Upper lobe of left lung (tissue), 5 donors: ENCODE results near the genes DENND2A, LLCFC1 and OR6B1.

- PRO-cap, 2 experiments: peak in 2 of 2 experiments; most common plus-strand start chr7:140641088 (in 1); most common minus-strand start chr7:140640811 (in 2)
- RAMPAGE, long total RNA, 4 experiments: no peak in any of the 4 experiments
These were observed at the start of gene DENND2A for GRCh38 chr7:140640691-140641831. Gene DENND2A (minus strand): TSS chr7:140640813.

DNA sequence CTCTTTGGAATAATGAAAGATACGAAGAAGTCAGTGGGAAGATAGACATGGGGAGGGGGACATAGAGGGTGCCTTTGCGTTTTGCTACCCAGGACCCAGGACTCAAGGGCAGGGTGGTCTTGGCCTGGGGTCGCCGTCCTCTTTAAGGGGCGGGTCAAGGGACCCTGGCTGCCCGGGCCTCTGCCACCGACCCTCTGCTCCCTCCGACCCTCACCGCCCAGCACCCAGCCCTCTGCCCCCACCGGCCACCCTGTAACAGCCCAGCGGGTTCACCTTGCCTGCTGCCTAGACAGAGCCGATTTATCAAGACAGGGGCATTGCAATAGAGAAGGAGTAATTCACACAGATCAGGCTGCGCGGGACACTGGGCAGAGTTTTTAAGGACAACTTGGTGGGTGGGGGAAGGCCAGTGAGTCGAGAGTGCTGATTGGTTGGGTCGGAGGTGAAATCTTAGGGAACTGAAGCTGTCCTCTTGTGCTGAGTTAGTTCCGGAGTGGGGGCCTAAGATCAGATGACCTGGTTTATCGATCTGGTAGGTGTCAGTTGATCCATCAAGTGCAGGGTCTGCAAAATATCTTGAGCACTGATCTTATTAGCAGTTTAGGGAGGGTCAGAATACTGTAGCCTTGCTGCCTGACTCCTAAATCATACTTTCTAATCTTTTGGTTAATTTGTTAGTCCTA lies 750 bp upstream of the ADCK2 start:
- PRO-cap, 2 experiments: no peak in any of the 2 experiments
- RAMPAGE, long total RNA, 4 experiments: no peak in any of the 4 experiments

- PRO-cap, 2 experiments: no peak in any of the 2 experiments
- RAMPAGE, long total RNA, 4 experiments: no peak in any of the 4 experiments
These were observed 24.9 kb downstream of the NDUFB2 start for GRCh38 chr7:140721328-140721941.

DNA sequence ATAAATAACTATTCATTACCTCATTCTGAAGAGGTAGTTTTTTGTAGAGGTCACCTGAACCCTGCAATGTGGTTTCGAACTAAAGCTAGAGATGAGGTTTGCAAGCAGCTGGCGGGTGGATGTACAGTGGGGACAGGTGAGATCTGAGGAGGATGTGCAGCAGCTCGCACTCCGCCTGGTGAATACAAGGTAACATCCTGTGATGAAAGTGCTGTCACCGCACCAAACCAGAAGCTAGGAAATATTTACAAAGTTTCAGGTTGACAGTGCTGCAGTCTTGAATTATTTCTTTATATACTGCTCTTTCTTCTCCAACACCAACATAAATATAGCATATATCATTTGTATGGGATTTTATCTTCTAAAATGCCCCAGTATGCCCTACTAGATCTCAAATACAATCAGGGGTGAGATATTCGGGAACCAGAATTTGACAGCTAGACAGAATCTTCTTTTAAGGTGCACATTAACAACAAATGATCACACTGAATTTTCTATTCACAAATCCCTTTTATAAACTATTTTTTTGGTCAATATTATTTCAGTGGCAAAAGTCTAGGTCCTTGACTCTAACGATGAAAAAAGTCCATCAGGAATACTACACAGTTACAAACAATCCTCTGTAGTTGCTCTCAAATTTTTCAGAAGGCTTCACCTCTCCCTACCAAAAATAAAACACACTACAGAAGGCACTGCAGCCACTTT lies 26.7 kb downstream of the NDUFB2 start:
- PRO-cap, 2 experiments: no peak in any of the 2 experiments
- RAMPAGE, long total RNA, 4 experiments: no peak in any of the 4 experiments

DNA sequence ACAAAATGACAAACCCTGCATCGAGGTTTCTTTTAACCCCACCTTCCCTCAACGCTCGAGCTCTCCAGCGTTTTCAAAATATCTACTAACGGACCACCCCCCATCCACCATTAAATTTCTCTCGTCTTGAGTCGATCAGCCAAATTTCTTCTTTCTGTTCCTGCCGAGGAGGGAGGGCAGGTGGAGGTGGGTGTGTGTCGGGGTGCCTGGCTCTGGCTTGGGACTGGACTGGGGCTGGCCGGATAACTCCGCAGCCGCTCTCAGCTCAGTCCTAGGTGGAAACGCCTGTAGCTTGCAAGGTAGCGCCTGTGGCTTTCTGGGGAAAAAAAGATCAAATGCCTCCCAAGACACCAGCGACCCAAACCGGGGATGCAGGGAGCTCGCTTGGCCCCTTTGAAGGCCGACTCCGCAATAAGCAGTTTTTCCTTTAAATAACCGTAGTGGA lies 2.0 kb upstream of the TMEM178B start:
- PRO-cap, 2 experiments: no peak in any of the 2 experiments
- RAMPAGE, long total RNA, 4 experiments: no peak in any of the 4 experiments

DNA sequence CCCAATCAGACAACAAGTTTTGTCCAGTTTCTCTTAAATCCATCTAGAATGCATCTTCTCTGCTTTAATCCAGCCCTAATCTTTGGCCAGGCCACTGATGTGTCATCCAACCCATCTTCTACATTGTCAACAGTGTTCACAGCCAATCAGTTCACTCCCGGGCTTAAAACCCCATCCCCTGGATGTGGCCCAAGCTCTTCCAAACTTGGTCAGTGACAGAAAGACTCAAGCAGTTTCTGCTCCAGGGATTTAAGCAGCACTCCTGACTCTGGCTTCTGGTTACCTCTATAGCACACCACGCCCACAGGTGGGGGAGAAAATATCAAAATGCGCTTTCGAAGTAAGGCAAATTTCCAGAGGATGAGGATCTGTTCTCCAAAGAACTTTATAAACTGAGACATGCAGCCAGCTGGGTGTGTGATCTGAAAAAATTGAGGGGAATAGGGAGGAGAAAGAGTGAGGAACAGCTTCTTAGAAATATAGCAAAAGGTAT lies 35.9 kb downstream of the DENND11 start:
- PRO-cap, 2 experiments: no peak in any of the 2 experiments
- RAMPAGE, long total RNA, 4 experiments: start-site peak on the minus strand in 1 of 4 experiments, centred at position 77 of the sequence, 8 reads per replicate

DNA sequence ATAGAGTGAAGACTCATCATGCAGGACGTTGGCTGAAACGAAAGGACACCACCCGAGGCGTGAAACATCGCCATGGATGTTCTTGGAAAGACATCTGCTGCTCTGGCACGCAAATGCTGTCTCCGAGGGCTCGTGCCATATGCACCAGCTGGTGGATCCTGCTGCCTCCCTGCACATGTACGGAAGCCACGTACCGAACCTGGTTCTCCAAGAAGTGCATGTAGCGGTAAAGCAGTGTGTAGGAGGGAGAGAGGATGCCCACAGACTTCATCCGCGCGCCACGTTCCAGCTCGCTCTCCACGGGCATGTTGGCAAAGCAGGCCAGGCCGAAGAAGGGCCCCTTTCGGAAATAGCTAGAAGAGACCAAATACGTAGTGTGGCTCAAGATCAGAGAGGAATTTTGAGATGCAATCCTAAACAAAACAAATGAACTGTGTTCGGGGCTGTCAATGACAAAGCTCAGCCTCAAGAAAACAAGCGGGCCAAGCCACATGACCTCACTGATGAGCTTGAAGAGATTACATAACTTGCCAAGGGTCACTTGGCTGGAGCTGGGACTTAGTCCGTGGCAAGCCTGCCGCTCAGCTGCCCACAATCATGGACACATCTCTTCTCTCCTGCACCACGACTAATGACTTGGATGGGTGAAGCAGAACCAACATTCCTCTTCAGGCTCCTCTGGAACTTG lies 16.5 kb downstream of the DENND11 start:
- PRO-cap, 2 experiments: no peak in any of the 2 experiments
- RAMPAGE, long total RNA, 4 experiments: no peak in any of the 4 experiments

- PRO-cap, 2 experiments: no peak in any of the 2 experiments
- RAMPAGE, long total RNA, 4 experiments: no peak in any of the 4 experiments
These were observed 62.9 kb upstream of the PRSS58 start for GRCh38 chr7:142320782-142321158.

GRCh38 chr7:142459715-142460149 lies 201.9 kb upstream of the PRSS58 start:
- PRO-cap, 2 experiments: no peak in any of the 2 experiments
- RAMPAGE, long total RNA, 4 experiments: no peak in any of the 4 experiments

DNA sequence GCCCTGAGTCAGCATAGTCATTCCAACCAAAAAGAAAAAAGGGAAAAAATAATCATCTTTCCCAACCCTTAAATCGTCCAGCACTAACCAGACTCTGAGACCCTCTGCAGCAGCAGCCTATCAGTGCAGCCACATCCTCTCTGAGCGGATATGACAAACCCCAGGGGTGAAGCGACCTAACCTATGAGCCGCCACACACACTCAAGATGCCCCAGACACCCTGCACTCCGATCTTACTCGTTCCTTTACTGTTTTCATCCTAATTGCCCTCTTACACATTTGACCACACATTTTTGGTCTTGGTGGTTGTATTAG lies 37.6 kb upstream of the PRSS1 start:
- PRO-cap, 2 experiments: no peak in any of the 2 experiments
- RAMPAGE, long total RNA, 4 experiments: no peak in any of the 4 experiments

GRCh38 chr7:142749553-142750118 lies 364 bp downstream of the PRSS1 start:
- PRO-cap, 2 experiments: no peak in any of the 2 experiments
- RAMPAGE, long total RNA, 4 experiments: no peak in any of the 4 experiments

- PRO-cap, 2 experiments: no peak in any of the 2 experiments
- RAMPAGE, long total RNA, 4 experiments: no peak in any of the 4 experiments
These were observed 41.5 kb upstream of the EPHB6 start for GRCh38 chr7:142813161-142814036.

GRCh38 chr7:142939330-142939773 lies at the start of gene LLCFC1:
Gene LLCFC1 (plus strand): TSS chr7:142939484.
- PRO-cap, 2 experiments: no peak in any of the 2 experiments
- RAMPAGE, long total RNA, 4 experiments: no peak in any of the 4 experiments

DNA sequence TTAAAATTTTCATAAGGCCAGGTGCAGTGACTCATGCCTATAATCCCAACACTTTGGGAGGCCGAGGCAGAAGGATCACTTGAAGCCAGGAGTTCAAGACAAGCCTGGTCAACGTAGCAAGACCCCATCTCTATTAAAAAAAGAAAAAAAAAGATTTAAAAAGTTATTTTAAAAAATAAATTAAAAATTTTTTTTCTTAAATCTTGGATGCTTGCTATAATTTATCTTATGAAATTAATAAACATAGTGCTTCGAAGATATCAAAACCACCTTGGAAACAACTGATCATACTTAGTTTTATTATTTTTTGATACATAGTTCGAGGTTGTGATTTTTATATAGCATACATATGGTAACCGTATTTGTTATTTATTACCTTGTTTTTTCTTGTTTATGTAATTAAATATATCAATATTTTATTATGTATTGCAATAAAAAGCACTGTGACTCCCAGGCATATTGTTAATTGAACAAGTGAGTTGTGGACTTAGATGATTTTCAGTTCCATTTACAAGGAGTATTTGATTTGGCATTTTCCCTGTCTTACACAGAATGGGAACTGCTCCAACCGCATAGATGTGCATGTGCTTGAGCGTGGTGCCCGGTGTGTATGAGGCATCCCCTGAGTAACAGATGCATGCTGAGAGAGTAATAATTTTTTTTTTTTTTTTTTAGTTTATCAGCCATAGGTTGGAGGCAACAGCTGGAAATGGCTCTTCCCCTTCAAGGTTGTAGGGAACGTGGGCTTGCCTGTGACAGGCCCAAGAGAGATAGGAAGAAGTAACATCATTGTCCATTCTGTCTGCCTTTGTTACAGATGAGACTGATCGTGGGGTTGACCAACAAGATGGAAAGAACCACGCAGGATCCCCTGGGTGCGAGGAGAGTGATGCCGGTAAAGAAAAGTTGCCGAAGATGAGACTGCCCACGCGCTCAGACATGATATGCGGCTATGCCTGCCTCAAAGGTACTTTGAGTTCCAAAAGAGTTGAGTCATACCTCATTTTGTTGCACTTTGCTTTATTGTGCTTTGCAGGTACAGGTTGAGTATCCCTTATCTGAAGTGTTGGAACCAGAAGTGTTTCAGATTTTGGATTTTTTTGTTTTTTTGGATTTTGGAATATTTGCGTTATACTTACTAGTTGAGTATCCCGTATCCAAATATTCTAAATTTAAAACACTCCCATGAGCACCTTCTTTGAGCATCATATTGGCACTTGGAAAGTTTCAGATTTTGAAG lies 12.5 kb upstream of the CLCN1 start:
- PRO-cap, 2 experiments: no peak in any of the 2 experiments
- RAMPAGE, long total RNA, 4 experiments: no peak in any of the 4 experiments

DNA sequence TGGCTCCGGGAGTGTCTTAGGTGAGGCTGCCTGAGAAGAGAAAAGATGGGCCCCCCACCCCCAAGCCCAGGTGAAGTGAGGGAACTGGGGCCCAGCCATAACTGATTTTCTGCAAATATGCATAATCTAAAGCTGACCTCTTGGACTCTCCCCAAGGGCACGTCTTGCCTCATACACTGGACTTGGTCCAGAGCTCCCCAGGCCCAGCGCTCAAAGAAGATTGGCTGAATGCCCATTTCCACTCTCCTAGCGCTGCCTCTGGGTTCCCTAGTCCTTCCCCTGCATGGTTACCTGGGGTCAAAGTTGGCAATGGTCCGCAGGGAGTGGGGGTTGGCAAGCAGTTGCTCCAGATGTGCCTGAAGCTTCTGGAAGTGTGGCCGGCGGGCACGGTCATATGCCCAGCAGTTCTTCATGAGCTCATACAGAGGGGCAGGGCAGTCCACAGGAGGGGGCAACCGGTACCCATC lies 12.3 kb downstream of the ZYX start:
- PRO-cap, 2 experiments: no peak in any of the 2 experiments
- RAMPAGE, long total RNA, 4 experiments: no peak in any of the 4 experiments

DNA sequence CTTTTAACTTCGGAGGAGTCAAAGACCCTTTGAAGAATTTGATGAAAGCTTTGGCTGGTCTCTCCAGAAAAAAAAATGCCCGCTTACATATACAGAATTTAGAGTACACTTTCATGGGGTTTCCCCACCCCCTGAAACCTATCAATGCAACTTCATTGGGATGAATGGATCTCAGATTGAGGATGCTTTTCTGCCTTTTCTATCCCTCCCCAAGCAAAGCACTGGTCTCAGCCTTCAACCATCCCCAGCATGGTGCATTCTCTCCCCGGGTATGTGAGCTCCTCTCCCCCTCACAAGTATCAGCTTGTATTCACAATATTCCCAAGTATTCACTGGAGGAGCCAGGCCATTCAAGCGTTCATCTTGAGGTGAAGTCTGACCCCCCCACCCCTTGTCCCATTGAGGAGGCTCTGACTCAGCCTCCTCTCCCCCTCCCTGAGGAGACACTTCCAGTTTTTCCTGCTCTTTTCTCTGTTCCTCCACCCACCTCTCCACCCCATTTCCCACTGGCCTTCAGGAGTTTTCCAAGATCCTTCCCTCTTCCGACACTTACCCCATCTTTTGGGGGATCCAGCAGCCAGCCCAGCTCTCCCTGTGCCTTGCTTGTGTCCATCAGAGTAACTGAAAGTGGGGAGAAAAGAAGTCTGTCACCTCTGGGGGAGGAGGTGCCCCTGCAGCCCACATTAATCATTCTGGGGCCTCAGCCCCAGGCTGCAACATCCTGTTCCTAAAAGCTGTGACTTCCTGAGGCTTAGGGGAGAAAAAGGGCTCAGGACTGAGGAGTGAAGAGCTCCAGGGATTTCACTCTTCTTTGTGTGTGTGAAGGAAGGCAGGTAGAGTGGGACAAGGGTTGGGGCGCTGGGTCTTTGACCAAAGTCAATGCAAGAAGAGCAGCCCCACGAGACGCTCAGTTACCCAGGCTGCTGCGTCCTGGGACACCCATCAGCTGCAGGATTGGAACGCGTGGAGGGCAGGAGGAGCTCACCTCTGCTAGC lies 1.3 kb downstream of the EPHA1 start:
- PRO-cap, 2 experiments: no peak in any of the 2 experiments
- RAMPAGE, long total RNA, 4 experiments: no peak in any of the 4 experiments

DNA sequence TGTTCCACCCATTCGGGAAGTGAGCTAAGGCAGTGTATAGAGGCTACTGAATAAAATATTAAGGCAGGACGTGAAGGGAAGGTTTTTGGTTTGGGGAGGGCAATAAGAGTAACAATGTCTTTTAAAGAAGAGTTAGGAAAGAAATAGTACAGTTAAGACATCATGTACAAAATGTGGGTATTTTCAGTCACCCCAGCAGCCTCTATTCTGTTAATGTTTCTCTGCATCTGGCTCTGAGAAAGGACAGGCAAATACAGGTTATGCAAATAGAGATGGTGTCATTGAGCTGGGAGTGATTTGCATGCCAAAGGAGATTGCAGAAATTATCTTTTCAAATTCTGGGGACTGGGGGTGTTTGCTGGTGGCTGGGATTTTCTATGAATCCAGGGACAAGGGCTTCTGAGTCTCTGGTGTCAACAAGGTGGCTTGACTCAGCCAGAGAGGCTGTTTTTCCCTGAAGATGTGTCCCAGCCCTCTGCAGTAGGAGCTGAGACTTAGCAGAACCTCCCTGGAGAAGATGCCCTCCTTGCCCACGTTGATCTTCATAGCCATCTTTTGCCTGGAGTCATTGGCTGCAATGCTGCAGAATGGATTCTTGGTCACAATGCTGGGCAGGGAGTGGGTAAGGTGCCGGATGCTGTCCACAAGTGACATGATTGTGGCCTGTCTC lies 6.6 kb upstream of the TAS2R60 start:
- PRO-cap, 2 experiments: no peak in any of the 2 experiments
- RAMPAGE, long total RNA, 4 experiments: no peak in any of the 4 experiments

GRCh38 chr7:143485003-143485406 lies 7.3 kb downstream of the TAS2R41 start:
- PRO-cap, 2 experiments: no peak in any of the 2 experiments
- RAMPAGE, long total RNA, 4 experiments: no peak in any of the 4 experiments

DNA sequence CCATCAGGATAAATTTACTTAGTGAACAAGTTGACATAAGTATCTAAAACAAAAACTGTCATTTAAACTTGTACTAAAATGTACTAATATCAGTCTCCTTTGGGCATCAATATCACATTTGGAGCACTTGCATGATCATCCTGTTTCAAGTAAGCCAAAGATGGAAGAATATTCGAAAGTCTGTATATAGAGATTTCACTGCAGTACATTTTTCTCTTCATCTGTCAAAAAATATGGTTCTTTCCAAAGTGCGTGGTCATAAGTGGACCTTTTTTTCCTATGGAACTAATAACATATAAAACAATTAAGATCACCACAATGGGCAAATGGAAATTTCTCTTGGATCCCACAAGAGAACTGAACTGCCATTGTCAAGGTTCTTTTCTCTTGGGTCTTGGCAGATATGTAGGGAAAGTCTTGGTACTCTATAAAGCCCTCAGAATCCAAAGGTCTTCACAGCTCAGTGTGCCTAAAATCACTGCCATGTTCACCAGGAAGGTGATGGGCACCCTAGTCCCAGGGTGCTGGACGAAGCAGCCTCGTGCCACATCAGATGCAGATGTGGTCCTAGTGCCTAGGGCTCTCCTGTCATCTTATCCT lies at the start of gene OR6B1:
Gene OR6B1 (plus strand): TSS at position 446 of the 600 bp plus-strand sequence.
- PRO-cap, 2 experiments: no peak in any of the 2 experiments
- RAMPAGE, long total RNA, 4 experiments: no peak in any of the 4 experiments

GRCh38 chr7:144255466-144255856 lies 9.1 kb downstream of the OR2A7 start:
- PRO-cap, 2 experiments: no peak in any of the 2 experiments
- RAMPAGE, long total RNA, 4 experiments: no peak in any of the 4 experiments